ENCODE results near the gene CRHBP.

- PRO-cap, 2 experiments, result peak in 1 of 2 experiments; most common plus-strand start chr5:74199207 (in 1)
Measured at GRCh38 chr5:74199101-74199498, 441.4 kb downstream of the ENC1 start.

DNA sequence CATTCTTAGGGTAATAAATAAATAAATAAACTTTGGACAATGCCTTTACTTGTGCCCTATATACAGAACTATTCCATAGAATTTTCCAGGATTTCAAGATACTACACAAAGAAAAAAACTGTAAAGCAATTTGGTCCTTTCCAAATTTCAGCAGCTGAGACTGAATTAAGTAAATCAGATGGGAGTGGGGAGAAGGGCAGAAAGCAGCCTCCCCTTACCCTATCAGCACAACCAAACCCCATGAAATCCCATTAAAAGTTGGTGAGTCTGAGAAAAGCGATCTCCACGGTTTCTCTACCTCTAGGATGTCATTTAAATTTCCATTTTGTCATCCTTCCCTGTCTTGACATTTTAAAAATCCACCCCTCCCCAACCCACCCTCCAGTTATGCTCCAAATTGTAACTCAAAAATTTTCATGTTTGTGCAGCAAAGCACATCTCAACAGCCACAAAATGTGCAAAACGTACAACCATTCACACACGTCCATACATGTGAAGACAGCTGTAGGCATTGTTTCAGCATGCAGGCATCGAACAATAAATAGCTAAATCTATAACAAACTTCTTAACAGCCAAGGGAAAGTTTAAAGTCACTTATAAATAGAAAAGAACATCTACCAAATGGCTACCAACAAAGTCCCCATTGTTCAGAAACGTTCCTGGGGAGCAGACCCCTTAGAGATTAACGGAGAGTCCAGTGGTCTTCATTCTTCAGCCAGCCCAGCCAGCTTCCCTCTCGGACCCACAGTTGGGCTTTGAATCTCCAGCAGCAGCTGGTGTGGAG is 11.5 kb downstream of the ENC1 start:
- PRO-cap, 2 experiments, result no peak in any of the 2 experiments

DNA sequence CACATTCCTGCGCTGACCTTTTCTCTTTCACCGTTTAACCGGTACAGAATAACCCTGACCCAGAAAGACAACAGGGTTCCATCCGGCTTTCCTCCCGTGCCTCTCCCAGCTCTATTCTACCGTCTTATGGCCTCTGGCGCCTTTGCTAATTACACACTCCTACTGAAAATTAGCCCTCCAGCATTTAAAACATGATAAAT is 729 bp upstream of the FAM169A start:
- PRO-cap, 2 experiments, result no peak in any of the 2 experiments

GRCh38 chr5:75320875-75321388 is 16.1 kb upstream of the HMGCR start:
- PRO-cap, 2 experiments, result no peak in any of the 2 experiments

GRCh38 chr5:75336044-75337099 is 648 bp upstream of the HMGCR start:
- PRO-cap, 2 experiments, result peak in 2 of 2 experiments; most common plus-strand start chr5:75336529 (in 2); most common minus-strand start chr5:75336896 (in 1)

GRCh38 chr5:75480780-75481607 is 30.4 kb downstream of the CERT1 start:
- PRO-cap, 2 experiments, result no peak in any of the 2 experiments

- PRO-cap, 2 experiments, result no peak in any of the 2 experiments
Measured at GRCh38 chr5:75677404-75678101, 39.7 kb downstream of the POC5 start.

- PRO-cap, 2 experiments, result no peak in any of the 2 experiments
Measured at GRCh38 chr5:75695967-75696270, 21.3 kb downstream of the POC5 start.

DNA sequence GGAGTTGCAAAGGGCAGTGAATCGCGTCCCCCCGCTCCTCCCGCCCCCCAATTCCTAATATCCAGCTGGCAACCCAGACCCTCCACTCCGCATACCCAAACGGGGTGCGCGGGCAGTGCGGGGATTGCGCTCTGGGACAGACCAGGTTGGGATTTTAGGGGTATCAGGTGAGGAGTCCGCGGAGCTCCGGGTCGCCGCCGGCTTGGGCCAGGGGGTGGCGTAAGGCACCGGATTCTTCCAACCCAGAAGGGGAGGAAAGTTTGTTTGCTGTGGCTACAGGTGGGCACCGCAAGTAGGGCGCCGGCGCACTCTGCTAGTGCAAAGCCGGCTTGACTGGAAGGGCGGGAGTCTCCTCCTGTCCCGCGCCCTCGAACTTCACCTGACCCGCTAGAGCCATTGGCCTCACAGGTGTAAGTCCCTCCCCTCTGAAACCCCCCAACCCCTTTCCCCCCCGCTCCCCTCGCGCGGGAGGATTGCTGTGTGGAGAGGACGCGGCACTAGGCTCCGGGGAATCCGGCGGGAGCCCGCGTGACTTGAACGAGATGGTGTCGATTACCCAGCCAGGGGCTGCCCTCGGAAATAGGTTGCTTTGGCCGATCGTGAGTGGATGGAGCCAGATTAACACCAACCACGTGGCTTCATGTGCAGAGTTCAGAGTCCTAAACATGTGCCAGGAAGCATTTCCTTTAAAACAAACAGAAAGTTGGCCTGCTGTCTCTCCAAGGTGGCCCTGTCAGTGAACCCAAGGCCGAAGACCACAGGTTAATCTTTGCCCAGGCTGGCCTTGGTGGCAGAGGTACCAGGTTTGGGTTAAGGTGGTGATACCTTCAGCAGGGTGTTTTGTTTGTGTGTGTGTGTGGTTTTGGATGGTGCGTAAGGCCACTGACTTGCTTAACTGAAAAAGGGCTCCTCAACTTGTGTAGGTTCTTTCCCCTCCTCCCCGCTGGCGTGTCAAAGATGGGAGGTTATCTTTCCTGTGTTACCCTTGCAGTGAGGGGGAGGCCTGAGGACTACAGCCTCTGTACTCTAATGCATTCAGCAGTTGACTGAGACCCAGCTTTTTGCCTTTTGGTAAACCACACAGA is 993 bp downstream of the IQGAP2 start:
- PRO-cap, 2 experiments, result no peak in any of the 2 experiments

DNA sequence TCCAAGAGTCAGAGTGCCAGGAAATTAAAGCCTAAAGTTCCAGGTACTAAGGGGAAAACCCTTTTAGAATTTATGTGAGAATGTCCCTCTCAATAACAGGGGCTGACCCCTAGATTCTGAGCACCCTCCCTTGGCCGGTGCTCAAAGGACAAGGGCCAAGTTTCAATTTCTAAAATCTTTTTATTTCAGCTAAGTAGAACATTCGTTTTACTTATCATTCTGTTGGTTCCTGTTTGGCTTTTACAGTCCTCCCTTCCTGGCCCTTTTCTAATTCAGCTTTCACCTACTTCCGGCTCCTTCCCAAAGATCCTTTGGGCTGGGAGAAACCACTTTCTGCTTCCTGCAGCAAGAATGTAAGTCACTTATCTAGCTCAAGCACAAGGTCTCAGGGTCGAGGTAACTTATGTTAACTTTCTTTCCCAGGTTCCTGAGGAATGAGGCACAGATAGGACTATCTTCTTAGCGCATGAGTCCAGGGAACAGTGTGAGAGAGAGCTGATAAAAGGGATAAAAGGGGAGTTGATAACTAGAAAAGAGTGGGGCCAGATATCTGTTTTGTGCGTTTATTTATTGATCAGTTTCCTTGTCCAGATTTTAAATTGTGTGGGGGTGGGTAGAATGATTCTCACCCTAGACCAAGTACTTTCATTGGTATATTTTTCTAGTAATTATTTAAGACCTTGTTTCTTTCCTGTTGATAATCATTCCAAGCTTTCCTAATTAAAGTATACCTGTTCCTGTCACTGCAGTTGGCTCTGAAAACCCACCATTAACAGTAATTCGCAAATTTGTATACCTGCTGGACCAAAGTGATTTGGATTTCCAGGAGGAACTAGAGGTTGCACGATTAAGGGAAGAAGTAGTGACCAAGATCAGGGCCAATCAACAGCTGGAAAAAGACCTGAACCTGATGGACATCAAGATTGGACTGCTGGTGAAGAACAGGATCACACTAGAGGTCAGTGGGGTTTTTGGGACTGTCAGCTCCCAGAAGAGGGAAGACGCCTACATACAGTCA is 34.8 kb upstream of the F2RL2 start:
- PRO-cap, 2 experiments, result no peak in any of the 2 experiments

- PRO-cap, 2 experiments, result no peak in any of the 2 experiments
Measured at GRCh38 chr5:76691001-76691402, 24.9 kb upstream of the F2R start.

- PRO-cap, 2 experiments, result no peak in any of the 2 experiments
Measured at GRCh38 chr5:76732904-76733982, 17.3 kb downstream of the F2R start.

GRCh38 chr5:76952533-76953192 is at the start of gene CRHBP:
TSS of gene CRHBP (plus strand) at chr5:76953045.
- PRO-cap, 2 experiments, result peak in 2 of 2 experiments; most common plus-strand start chr5:76953045 (in 2)

DNA sequence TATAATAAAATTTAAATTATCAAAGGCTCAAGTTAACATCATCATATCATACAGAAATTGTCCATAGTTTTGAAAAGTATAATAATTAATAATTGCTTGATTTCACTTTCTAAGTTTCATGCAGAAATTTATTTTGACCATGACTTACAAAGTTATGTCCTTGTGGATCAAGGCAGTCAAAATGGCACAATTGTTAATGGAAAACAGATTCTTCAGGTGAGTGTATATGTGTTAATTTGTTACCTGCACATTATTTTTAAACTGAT is 22.3 kb downstream of the AGGF1 start:
- PRO-cap, 2 experiments, result no peak in any of the 2 experiments

GRCh38 chr5:77055490-77055726 is 25.2 kb downstream of the AGGF1 start:
- PRO-cap, 2 experiments, result no peak in any of the 2 experiments

DNA sequence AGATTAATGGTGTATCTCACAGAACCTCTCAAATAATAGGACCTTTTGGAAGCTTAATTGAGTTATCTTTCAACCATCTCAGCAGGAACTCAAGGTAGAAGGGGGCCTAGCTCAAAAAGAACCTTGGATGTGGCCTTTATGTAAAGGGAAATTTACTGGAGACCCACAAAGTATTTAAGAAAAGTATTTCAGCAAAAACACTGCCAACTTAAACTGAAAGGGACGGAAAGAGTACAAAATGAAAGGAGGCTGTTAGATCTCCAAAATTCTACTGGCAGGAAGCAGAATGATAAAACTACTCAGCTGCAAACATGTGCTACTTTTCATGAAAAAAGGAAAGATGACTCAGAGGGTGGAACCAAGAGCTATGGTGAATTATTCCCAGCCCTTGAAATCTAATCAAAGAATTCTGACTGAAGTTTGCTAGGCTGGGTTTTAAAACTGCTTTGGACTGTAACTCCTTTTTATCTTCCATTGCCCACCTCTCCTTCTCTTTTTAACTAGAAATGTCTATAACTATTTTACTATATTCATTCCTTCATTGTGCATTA is 58.5 kb upstream of the ZBED3 start:
- PRO-cap, 2 experiments, result peak in 1 of 2 experiments; most common minus-strand start position 273 of the sequence (in 1)

DNA sequence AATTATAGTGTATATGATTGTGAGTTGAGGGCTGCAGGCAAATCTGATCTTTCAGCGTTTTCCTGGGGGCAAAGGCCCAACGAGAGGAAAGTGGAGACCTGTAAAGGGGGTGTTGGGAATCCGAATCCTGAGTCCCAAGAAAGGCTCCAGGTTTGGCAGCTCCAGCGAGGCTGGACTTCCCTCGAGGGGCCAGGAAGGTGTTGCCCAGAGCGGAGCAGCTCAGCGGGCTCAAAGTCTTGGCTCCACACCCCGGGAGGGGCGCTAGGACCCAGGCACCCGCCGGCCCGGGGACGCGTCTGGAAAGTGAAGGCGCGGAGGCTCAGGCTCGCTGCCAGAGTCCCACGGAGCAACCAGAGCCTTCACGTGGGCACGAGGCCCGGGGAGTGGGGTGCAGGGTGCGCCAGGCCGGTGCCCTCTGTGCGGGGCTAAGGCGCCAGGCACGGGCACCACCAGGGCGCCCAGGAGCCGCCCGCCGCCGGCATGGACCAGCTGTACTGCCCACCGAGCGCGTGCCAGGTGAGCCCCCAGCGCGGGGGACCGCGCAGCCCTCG is 30.4 kb upstream of the PDE8B start:
- PRO-cap, 2 experiments, result peak in 1 of 2 experiments; most common plus-strand start position 334 of the sequence (in 1)

DNA sequence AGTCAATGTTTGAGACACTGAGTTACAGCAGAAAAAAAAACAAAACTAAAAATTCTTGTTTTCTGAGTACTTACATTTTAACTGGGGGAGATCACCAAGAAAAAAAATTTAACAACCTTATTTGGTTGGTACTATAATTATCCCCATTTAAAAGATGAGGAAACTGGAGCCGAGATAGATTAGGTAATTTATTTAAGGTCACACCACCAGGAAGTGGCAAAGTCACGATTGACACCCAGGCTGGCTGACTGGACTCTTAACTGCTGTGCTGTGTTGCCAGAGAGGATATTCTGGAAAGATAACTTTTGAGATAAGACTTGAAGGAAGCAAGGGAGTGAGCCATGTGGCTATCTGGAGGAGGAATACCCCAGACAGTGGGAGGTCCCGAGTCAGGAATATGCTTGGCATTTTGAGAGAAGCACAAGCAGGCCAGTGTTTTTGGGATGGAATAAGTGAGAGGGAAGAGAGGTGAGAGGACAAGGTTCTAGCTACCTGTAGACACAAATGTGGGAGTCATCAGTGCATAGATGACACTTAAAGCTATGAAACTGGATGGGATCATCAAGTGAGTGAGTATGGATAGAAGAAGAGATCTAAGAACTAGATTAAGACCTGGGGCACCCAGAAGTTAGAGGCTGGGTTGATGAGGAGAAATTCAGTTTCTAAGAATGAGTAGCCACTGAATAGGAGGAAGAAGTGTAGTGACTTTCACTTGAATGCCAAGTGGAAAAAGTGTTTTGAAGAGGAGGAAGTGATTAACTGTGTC is 25.5 kb downstream of the PDE8B start:
- PRO-cap, 2 experiments, result no peak in any of the 2 experiments

GRCh38 chr5:77376978-77377271 is 115.2 kb downstream of the WDR41 start:
- PRO-cap, 2 experiments, result peak in 1 of 2 experiments; most common minus-strand start chr5:77377094 (in 1)

DNA sequence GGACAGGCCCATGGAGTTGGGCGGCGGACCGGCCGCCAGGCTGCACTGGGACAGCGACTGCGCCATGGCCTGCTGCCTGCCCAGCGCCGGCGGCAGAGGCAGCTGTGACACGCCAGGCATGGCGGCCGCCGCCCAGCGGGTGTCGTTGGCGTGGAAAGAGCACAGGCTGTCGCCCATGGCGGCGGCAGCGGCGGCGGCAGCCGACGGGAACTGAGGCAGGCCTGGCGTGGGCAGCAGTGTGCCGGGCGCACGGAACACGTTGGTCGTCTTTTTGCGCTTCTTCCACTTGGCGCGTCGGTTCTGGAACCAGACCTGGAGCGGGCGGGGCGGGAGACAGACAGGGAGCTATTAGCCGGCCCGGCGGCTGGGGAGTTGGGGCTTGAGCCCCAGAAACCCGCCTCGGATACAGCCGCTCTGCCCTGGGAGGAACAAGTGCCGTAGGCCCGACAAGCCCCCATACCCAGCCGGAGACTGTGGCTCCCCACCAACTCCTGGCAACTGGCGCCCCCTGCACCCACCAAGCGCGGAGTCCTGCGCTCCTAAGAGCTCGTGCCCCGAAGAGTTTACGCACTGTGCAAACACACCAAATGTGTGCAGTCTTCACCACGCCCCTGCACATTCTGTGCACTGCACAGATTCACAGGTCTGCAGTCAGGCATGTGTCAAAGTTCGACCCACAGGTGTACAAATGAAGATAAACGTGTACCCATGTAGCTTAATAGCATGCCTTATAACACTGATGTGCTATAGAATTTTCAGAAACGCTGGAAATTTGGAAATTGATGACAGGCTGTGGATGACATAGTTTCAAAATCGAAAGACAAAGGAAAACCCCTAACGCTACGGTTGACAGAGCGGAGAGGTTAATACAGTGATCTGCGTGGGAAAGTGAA is 7.8 kb downstream of the OTP start:
- PRO-cap, 2 experiments, result no peak in any of the 2 experiments